Left common carotid artery plus branches (tissue), 1 donor: ENCODE results near the genes IL6 and GSDME.

DNA sequence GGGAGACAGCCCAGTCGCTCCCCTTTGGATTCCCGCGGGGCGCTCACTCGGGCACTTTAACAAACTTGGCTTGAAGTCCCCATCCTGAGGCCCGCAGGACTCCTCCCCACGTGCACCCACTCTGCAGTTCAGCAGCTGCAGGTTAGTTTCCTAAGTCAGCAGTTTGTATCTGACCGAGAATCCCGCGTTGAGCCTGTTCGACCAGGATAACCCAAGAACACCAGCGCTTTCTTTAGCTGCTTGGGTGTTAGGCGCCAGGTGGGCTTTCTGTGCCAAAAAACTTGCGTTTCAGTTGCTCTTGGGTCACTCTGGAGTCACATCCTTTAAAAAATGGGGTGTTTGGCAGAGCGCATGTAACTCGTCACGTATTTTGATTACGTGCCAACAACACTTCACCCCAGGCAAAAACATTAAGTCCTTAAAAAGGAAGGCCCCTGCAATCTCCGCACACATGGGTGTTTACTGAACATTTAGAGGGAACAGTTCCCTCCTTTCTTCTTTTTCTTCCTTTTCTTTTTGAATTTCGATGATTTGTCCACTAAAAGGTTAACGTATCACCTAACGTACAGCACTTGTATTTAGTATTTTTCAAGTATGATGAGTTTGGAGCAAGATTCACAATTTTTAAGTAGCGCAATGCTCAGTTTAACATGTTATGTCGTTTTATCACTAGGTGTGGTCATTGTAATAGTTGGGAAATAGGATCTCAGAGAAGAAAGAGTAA is 969 bp downstream of the DNAH11 start:
- PRO-cap = no peak

DNA sequence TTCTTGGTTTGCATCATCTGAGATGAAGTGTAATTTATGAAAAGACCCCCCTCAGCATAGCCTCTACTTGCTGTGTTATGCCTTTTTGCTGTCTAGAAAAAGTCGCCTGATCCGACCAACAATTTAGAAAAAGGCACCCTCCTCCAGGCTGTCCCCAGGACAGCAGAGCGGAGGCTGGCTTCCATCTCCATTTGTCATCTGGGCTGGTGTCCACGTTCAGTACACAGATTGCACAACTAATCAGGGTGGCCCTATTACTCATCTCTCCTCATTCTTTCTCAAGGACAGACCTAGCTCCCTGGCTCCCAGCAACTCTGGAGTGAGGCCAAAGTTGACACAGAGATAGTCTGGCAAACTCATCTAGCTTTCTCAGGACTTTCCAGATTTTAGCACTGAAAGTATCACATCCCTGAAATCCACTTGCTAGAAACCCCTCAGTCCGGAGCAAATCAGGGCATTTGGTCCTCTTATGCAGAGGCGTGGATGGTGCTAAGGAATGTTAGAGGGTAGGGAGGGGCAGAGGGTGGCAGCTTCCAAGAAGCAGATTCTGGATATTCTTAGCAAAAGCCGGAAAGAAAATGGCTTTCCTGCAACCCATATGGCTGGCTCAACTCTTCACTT is 75.1 kb downstream of the DNAH11 start:
- PRO-cap = no peak

DNA sequence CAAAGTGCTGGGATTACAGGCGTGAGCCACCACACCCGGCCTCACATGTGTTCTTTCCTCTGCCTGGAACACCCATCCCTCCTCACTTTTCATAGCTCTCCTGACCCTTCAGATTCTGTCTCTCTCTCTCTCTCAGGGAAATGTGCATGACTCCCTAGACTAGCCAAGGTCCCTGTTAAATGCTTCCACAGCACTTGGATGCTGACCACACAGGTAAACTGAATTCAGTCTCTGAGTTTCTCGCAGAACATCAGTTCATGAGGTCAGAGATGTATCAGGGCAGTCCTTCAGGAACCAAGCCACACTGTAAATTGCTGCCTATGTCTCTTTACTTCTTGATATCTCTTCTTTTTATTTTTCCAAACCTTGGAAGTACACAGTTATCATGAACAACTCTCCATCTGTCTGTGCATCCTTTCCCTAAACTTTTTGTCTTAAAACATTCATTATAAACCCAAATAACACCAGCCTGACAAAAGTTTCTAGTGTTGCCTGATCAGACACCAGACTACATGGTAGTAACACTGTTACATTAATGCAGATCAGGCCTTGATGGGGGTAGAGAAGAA is 144.6 kb downstream of the RAPGEF5 start:
- PRO-cap = no peak

GRCh38 chr7:22444467-22445045 is 55.4 kb downstream of the STEAP1B start:
- PRO-cap = no peak

DNA sequence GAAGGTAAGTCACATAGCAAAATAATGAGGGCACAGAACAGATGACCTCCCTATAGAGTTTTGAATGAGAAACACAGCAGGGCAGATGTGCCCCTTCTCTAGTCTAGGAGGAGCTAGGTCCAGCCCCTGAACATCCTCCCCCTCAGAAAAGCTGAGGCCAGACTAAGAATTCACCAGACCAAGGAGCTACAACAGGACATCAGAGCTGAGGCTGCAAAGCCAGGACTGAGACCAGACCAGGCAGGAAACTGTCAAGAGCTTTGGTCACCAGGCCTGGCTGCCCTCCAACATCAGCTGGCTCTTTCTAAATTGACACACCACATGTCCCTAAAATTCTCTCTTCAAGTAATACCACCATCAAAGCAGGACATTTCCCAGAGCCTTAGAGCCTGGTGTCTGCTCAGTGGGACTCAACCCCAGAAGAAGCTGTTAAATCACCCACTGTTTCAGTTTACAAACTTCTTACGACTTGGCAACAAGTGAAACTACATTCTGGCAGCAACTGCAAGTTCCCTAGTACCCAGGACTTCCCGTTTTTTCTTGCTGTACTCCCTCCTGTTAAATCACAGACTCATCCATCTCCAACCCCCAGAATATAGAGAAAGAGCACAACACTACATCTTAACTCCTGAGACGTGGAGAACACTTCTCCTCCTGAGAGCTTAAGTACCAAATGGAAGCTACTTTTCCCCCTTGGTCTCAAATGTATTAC is 3.8 kb upstream of the IL6 start:
- PRO-cap = no peak

DNA sequence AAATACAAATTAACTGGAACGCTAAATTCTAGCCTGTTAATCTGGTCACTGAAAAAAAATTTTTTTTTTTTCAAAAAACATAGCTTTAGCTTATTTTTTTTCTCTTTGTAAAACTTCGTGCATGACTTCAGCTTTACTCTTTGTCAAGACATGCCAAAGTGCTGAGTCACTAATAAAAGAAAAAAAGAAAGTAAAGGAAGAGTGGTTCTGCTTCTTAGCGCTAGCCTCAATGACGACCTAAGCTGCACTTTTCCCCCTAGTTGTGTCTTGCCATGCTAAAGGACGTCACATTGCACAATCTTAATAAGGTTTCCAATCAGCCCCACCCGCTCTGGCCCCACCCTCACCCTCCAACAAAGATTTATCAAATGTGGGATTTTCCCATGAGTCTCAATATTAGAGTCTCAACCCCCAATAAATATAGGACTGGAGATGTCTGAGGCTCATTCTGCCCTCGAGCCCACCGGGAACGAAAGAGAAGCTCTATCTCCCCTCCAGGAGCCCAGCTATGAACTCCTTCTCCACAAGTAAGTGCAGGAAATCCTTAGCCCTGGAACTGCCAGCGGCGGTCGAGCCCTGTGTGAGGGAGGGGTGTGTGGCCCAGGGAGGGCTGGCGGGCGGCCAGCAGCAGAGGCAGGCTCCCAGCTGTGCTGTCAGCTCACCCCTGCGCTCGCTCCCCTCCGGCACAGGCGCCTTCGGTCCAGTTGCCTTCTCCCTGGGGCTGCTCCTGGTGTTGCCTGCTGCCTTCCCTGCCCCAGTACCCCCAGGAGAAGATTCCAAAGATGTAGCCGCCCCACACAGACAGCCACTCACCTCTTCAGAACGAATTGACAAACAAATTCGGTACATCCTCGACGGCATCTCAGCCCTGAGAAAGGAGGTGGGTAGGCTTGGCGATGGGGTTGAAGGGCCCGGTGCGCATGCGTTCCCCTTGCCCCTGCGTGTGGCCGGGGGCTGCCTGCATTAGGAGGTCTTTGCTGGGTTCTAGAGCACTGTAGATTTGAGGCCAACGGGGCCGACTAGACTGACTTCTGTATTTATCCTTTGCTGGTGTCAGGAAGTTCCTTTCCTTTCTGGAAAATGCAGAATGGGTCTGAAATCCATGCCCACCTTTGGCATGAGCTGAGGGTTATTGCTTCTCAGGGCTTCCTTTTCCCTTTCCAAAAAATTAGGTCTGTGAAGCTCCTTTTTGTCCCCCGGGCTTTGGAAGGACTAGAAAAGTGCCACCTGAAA is at the start of gene IL6:
IL6 (plus strand) TSS at position 446 of the 1,233 bp plus-strand sequence.
- PRO-cap = unidirectional peak, plus-strand start at position 446 of the sequence

DNA sequence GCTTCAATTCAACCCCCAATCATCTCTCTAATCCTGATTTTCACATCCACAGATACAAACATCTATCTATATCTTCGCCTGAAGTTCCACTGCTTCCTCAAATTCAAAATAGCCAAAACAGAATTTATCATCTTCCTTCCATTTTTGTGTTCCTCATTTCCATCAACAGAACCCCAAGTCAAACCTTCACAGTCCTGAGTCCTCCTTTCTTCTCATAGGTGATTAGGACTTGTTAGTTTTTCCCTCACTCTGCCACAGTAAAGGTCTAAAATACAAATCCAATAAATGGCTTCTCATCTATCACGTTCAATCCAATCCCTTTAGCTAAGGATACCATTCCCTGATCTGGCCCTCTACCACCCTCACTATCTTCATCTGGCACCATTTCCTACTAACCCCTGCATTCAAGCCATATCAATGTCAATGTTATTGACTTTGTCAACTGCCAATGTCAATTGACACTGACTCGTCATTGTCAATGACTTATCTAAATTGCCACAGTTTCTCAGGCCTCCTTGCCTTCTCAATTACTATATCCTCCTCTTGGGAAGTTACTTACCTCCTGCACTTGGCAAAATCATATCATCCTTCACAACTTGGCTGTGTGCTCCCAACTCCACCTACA is 2.5 kb downstream of the HYCC1 start:
- PRO-cap = no peak

DNA sequence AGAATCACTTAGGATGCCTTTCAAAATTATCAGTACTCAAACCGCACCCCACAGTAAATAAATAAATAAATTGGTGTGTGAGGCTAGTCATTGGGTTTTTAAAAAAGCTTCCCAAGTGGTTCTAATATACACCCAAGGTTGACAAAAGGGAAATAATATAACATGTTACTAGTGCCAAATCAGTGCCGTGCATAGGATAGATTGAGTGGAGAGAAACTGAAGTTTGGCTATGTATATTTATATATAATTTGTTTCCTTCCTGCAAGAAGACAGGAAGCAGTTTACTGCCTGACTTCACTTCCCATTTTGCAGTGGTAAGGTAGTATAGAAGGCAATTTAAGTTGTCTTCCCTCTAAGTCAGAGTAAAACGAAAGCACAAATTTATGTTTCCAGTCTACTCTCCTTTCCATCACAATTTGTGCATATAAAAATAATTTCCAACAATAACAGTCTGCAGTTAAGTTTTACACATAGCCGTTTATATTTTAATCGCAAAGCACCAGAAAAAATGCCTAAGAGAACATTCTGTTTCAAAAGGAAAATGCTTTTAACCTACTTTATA is 3.4 kb upstream of the HYCC1 start:
- PRO-cap = no peak

- PRO-cap = no peak
Observed at GRCh38 chr7:23205626-23206881, 24.2 kb downstream of the NUP42 start.

- PRO-cap = unidirectional peak, plus-strand start at chr7:23247657; bidirectional peak, plus-strand start at chr7:23247877, minus-strand start at chr7:23247782
Observed at GRCh38 chr7:23247541-23248344, 1.2 kb downstream of the GPNMB start.

GRCh38 chr7:23298477-23299024 is 588 bp upstream of the MALSU1 start:
- PRO-cap = no peak

- PRO-cap = no peak
Observed at GRCh38 chr7:23505454-23506294, 26.1 kb downstream of the TRA2A start.

- PRO-cap = no peak
Observed at GRCh38 chr7:24596770-24597946, 23.9 kb downstream of the PALS2 start.

- PRO-cap = no peak
Observed at GRCh38 chr7:24603773-24604665, 30.8 kb downstream of the PALS2 start.

- PRO-cap = no peak
Observed at GRCh38 chr7:24728585-24729061, 28.6 kb downstream of the GSDME start.

GRCh38 chr7:24756585-24757722 is at the start of gene GSDME:
GSDME (minus strand) TSS chr7:24757464.
- PRO-cap = bidirectional peak, plus-strand start at chr7:24757262, minus-strand start at chr7:24757182; bidirectional peak, plus-strand start at chr7:24757636, minus-strand start at chr7:24757435

DNA sequence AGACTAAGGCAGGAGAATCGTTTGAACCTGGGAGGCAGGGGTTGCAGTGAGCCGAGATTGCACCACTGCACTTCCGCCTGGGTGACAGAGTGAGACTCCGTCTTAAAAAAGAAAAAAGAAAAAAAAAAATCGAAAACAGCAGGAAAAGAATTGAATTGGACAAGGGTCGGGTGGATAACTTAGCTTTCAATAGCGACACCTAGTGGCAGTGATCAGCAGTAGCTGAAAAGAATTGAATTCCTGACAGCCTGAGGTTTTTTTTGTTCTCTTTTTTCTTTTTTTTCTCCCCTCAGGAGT is 55.2 kb downstream of the CYCS start:
- PRO-cap = no peak

DNA sequence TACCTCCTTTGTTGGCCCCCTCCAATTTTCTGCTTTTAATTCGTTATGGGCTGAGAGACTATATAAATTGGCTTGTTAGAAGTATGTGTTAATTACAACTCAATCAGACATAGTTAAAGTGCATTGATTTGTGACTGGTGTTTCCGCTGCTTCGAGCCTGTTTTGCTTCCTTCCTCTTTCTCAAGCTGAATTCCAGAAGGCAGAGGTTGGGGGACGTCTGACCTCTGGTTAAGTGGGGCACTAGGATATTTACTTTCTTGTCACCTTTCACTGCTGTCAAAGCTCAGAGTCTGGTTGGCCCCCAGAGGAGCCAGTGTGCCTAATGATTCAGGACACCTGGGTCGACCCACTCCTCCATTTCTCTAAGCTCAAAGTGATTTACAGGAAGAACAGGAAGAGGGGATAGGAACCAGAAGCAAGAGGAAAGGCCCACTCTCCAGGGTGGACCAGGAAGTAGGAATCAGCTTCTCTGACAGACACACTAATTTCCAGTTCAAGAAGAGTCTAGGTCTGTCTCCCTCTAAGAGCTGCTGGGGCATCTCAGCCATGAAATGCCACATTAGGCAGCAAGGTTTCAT is 397.1 kb upstream of the NPVF start:
- PRO-cap = no peak

- PRO-cap = no peak
Observed at GRCh38 chr7:25670122-25670785, 442.0 kb upstream of the NPVF start.

GRCh38 chr7:25860250-25861025 is 291.6 kb upstream of the NFE2L3 start:
- PRO-cap = no peak